Sciatic nerve (tissue), 1 donor: ENCODE data around the genes IQCE and AMZ1.

DNA sequence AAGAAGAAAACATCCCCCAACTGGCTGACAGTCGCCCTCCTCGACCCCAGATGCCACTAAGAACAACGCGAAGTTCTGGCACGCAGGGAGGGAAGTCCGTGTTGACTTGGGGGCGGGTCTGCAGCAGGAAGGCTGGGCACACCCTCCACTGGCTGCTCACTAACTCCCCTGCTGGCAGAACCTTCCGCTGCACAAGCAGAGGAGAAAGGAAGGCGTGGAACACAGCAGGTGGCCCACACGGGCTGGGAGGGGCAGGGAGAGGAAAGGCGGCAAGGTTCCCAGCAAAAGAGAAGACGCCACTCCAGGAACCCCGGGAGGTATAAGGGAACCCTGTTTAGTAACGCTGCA is 205.2 kb downstream of the ELFN1 start:
- PRO-cap: no peak

- PRO-cap: no peak
These were observed 254.0 kb downstream of the ELFN1 start for GRCh38 chr7:1924136-1924484.

DNA sequence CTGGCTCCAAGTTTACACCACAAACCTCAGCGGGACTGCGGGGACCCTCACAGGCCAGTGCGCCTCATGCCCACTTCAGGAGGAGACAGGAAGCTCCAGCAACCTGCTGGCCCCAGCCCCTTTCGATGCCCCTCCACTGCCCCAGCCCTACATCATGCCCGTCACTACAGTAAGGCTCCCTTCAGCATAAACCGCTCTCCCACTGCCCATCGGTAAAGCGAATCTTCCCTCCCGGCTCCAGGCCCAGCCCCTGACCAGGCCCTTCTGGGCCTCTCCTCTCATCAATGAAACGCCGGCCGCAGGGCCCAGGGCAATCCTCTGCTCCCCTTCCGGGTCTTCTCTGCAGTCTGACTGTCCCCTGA is 233.2 kb downstream of the MAD1L1 start:
- PRO-cap: no peak

GRCh38 chr7:2108293-2109718 is 123.9 kb downstream of the MAD1L1 start:
- PRO-cap: no peak

- PRO-cap: no peak
These were observed 23.2 kb upstream of the CHST12 start for GRCh38 chr7:2380041-2380775.

GRCh38 chr7:2518545-2519185 is 909 bp upstream of the LFNG start:
- PRO-cap: no peak

- PRO-cap: no peak
These were observed 8.1 kb downstream of the BRAT1 start for GRCh38 chr7:2547090-2547795.

GRCh38 chr7:2558633-2559780 is at the start of gene IQCE:
Gene IQCE, plus strand, starts transcription at chr7:2558979.
- PRO-cap: bidirectional peak, plus-strand start at chr7:2559057, minus-strand start at chr7:2558926; bidirectional peak, plus-strand start at chr7:2559468, minus-strand start at chr7:2559424

DNA sequence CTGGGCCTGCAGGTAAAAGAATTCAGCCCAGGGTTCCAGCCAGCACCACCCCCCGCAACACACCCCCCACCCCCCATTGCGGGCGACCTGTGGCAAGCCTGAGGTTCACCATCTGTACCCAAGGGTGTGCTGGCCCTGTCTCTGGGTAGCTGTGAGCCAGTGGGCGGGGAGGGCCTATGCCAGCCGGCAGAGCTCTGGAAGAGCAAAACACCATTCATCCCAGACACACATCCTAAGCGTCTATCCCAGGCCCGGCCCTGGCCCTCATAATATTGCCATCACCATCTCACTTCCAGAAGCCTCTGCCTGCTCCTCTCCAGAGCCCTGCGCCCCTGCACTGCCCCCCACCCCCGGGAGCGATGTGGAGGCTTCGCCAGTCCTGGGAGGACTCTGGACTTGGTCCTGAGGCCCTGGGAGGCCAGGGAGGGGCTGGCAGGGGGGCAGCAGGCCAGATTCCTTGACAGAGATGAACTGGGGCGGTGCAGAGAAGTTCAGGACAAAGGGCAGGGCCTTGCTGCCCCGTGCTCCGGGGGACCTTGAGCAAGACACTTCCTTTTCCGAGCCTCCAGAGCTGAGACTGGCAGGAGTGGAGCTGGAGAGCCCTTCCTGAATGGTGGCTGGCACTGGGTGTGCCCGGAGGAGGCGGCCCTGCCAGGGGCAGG is 8.7 kb upstream of the TTYH3 start:
- PRO-cap: bidirectional peak, plus-strand start at position 568 of the sequence, minus-strand start at position 473 of the sequence

GRCh38 chr7:2667855-2668512 is 20.0 kb upstream of the AMZ1 start:
- PRO-cap: unidirectional peak, plus-strand start at chr7:2668435

DNA sequence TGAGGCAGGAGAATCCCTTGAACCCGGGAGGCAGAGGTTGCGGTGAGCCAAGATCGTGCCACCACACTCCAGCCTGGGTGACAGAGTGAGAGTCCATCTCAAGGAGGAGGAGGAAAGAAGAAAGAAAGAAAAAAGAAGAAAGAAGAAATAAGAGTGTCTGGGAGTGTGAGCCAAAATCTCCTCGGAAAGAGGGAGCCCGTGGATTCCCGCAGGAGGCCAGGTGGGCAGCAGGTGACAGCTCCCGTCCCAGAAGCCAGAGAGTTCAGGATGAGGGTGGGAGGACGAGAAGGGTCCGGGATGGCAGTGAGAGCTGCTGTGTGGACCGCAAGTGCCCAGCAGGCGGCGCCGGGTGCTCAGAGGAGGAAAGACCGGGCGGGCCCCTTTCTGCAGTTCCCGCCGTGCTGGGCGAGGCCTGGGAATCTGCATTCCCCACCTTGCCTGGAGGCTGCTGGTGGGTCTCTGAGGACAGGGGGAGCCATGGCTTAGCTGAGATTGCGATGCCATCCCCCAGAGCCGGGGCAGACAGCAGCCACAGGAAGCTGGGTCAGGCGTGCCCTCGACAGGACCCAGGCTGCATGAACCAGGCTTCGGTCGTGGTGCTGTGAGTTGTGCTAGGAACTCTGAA is 17.1 kb upstream of the AMZ1 start:
- PRO-cap: no peak

DNA sequence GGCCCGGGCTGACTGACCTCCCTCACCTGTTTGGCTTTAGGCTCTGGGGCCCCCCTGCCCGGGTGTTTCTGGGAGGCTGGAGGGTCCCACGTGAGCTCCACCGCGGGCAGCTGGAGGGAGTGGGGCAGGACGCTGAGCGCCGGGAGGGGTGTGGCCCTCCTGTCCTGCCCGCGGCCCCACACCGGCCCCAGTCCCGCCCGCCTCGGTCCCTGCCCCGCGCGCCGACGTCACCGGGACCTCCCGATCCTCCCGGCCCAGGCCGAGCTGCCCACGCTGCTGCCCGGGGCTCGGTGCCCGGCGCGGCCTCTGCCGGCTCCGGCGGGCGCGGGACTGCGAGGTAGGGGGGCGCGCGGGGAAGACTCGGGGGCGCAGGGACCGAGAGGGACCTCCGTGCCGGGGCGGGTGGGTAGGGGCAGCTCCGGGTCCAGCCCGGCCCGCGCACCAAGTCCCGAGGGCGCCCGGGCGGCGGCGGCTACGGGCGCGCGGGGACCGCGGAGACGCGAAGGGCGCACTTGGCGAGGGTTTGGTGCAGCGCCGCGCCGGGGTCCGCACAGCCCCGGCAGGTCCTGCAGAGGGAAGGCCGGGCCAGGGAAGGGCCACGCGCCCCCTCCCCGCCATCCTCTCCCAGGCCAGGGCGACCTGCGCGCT is at the start of gene AMZ1:
TSS of gene AMZ1 (plus strand) at position 243 of the 648 bp plus-strand sequence.
- PRO-cap: unidirectional peak, plus-strand start at position 283 of the sequence

- PRO-cap: bidirectional peak, plus-strand start at chr7:2758493, minus-strand start at chr7:2758364
These were observed 69.9 kb downstream of the AMZ1 start for GRCh38 chr7:2757517-2758694.

DNA sequence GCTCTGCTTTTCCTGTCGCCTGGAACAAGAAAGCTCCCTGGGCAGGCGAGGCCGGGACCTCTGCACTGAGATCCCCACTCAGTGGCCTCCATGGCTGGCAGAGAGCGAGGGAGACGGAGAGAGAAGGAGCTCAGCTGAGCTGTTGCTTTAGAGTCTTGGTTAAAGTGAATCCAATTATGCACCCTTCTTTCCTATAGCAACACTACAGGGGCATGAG is 75.7 kb downstream of the AMZ1 start:
- PRO-cap: unidirectional peak, plus-strand start at position 100 of the sequence

GRCh38 chr7:2807749-2808606 is 36.1 kb downstream of the GNA12 start:
- PRO-cap: no peak

DNA sequence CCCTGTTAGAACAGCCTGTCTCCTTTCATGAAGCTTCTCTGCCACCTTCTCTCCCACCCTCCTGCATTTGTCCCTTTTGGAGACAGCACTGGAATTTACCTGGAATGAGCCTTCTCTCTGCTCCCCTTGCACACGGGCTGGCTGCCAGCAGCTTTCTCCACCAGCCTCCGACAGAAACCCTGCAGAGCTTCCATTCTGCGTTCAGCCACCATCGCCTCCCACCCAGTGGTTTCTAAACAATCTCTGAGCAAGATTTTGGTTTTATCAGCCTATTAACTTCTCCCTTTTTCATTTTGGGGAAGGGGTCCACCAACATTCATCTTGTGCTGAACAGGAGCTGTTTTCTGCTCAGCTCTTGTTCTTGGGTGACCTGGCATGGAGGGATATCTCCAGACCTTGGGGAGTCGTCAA is 74.2 kb upstream of the CARD11 start:
- PRO-cap: no peak

- PRO-cap: no peak
These were observed 77.0 kb upstream of the CARD11 start for GRCh38 chr7:3120685-3121029.

DNA sequence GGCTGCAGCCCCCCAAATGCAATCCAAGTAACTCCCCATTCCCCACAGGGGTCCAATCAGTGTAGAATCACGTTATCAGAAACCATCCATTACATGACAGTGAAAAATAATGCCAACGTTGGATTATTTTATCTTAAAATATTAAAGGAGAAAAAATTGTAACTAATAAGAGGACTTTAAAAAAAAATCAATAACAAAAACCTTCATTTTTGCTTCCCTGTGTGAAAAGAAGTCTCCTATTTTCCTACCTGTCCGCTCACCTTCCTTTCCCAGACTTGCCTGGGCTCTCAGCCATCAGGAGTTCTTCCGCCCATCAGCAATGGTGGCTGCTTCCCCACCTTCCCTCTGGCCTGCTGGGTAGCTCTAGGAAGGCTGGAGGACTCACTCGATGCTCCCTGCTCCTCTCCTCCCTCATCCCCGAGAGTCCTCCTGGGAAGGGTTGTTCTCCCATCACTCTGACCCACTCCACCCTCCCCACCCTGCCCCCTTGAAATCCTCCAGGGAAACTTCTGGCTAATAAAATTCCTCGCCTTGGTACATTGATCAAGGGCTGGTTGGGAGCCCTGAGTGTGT is 126.6 kb upstream of the SDK1 start:
- PRO-cap: no peak

DNA sequence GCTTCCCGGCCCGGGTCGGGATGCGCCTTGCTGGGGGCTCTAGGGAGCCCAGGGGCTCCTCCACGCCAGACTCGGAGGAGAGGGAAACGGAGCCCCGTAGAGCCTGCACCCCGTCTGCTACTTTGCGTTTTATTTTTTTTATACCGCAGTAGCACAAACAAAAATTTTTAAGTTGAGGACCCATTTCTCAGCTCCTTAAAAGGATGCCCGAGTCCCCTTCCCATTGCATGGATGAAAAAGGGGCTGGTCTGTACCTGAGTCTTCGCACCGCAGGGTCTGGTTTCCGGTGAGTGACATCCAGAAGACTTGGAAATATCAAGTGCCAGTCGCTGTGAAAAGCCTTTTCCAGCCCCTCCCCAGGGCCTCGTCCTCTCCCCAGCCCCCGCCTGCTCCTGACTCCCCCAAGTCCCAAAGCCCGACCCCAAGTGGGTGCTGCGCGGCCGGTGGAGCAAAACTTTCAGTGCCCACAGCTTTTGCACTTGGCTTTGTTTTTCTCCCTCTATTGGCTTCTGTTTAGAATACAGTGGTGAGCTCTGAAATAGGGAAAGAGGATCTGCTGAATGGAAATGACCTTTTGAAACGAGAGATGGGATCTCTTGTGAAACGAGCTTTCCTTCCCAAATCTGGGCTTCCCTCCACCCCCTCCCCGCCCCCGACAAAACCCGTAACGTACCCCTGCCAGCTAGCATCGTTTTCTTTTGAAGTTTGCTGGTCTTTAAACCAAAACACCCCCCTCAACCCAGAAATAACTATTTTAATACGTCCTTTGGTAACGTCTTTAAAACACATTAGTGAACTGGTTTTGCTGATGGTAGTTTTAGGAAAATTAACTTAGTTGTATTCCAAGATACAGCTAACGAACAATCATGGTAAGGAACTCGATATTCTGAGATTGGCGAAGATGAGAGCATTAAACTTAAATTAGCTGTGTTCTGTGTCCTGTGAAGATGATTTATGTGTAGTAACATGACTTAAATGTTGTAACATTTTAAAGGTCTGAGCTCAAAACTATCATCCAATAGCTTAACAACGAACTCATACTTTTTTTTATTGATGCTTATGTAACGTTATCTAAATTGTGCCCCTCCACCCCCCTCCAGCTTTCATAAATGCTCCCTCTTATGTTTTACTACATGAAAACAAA is 1.3 kb downstream of the SDK1 start:
- PRO-cap: unidirectional peak, minus-strand start at position 459 of the sequence

GRCh38 chr7:3618937-3619281 is 317.9 kb downstream of the SDK1 start:
- PRO-cap: no peak